Retinal pigment epithelial cell (primary cell): ENCODE measurements around a stretch of chr3.

- RRBS, result no CpG with 5 or more reads among the region's 13 CpGs
Observed at GRCh38 chr3:52779373-52780220, 2.2 kb downstream of the ITIH1 start.

GRCh38 chr3:52846121-52847052, 11.6 kb upstream of the MUSTN1 start:
- RRBS, result no CpG with 5 or more reads among the region's 19 CpGs

DNA sequence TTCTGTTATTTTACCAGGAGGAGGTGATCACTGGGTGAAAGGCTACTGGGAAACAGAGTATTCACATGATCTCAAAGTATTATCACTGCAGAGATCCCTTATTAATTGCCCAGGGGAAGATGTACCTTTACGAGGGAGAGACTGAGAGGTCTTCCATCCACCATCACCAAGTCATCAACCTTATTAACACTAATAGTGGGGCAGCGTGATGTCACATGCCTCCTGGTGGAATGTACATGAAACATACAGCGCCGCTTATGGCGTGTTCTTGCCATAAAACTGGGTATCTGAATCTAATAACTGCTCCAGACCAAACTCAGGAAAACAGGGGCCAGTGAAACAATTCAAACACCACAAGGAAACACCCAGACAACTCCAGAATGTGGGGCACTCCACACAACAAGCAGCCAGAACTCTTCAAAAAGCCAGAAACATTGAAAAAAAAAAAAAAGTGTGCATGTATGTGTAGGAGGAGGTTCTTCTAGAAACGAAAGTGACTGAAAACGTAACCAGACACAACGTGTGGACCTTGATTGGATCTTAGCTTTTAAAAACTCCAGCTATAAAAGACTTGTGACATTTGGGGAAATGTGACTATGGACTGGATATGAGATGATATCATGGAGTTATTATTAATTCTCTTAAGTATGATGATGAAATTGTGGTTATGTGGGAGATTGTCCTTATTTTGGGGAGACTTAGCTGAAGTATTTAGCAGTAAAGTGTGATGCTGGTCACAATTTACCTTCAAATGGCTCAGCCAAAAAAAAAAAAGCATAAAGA, 4.5 kb downstream of the STIMATE start:
- RRBS, result no CpG with 5 or more reads among the region's 8 CpGs

DNA sequence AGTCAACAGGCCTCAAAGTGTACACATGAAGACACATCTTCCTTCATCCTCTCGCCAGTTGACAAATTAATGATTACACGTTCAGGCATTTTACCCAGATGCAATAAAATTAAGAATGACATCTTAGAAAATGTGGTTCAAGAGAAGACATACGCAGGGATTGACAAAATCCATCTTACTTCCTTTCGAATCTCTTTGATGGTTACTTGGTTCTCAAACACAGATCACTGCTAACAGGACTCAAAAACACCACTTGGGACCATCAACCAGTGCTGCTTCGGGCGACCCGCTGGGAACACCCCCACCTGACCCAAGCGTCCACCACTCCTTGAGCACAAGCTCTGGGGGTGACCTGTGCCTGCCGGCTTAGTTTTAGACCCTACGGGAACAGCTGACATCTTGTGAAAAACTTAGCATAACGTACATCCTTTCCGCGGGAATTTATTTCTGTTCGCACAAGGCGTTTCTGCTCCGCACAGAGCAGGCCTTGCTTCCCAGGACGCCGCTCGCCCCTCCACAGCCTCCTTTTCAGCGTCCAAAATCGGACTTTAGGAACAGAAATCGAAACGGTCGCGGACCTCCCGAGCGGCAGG, 1.3 kb downstream of the SFMBT1 start:
- RRBS, result no CpG with 5 or more reads among the region's 27 CpGs

DNA sequence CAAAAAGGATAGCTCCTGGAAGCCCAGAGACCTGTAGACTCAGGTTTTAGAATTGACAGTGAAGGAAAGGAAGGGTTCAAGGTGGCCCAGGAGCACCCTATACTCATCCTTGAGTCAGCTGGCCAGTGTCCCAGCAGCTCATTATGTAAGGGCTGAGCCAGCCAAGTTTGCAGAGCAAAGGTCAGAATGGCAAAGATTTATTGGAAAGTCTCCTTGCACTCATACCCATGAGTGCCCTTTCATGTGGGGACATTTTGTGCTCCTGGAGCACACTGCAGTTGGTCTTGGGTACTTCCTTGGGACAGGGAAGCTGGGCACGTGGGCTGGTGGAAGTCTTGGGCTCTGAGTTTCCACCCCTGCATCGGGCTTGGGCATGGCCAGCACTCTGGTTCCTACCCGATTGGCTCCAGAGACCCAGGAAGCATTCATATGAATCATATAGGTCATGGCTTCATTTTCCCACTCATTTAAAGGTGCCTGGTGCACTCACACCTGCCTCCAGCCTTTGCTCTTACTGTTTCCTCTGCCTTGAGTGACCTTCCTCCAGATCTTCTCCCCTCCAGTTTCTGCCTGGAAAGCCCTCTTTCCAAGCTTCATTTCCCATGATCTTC, 10.7 kb upstream of the PRKCD start:
- RRBS, result no CpG with 5 or more reads among the region's 3 CpGs

DNA sequence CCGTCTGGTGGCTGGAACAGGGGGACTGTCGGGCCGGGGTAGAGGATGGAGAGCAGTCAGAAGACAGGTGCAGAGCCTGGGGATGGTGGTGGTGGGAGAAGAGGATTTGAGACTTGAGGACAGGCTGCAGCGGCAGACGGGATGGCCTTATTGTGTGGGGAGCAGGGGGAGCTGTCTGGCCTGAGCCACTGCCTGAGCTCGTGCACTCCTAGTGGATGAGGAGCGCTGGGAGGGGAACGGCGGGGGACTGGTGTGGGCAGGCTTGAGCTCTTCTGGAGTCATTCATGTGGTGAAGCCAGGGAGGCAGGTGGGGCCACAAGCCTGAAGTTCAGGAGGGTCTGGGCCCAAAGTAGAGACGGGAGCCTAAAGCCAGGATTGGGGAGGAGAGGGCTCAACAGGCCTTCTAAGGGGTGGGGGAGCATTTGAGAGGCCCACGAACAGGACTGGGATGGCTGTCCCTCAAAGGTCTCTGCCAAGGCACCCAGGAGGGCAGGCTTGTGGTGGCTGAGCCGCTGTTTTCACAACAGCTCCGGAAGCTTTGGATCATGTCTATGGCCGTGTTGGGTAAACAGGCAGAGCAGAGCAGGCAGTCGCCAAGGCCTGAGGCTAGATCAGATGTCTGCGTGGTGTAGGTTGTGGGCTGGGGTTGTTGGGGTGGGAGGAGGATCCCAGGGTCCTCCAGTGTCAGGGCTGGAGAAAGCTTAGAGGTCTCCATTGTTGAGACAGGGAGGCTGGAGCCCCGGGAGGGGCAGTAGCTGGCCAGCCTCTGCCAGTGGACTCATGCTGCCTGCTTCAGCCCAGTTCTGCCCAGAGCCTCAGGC, 8.2 kb downstream of the PRKCD start:
- RRBS, result no CpG with 5 or more reads among the region's 17 CpGs

GRCh38 chr3:53186348-53187067, 25.5 kb downstream of the PRKCD start:
- RRBS, result no CpG with 5 or more reads among the region's 16 CpGs

GRCh38 chr3:53291808-53292173, 36.0 kb upstream of the TKT start:
- RRBS, result no CpG with 5 or more reads among the region's 3 CpGs

DNA sequence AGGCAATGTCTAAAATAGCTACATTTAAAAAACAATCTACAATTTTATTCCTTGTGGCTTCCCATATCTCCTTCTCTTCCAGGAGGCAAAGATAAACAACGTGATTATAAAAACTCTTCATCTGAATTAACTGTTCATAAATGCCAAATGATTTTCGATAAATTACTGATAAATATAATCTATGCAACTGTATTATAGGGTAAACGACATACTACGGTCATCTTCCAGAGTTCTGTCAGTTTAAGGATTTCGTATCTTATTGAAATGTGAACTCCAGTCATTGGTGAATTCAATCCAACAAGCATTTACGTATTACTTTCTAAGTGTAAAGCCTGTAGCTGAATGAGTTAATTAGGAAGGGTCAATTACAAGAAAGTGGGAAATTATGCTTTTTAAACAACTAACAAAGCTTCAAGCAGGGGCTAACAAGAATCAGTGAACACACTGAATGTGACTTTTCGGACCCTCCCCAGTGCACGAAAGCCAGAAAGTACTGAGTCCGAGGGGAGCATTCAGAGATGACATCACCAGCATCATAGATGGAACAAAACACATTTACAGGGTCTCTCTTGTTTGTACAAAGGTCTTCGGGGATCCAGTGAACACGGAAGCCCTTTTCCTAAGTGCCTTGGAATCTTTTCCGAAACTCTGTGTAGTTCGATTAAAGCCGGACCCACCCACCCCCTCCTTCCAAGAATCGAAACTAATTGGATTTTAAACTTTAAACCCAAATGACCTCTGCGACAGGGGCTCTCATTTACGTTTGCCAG, 970 bp downstream of the DCP1A start:
- RRBS, result no CpG with 5 or more reads among the region's 17 CpGs

GRCh38 chr3:53370487-53371190, 23.3 kb upstream of the DCP1A start:
- RRBS, result no CpG with 5 or more reads among the region's 30 CpGs

DNA sequence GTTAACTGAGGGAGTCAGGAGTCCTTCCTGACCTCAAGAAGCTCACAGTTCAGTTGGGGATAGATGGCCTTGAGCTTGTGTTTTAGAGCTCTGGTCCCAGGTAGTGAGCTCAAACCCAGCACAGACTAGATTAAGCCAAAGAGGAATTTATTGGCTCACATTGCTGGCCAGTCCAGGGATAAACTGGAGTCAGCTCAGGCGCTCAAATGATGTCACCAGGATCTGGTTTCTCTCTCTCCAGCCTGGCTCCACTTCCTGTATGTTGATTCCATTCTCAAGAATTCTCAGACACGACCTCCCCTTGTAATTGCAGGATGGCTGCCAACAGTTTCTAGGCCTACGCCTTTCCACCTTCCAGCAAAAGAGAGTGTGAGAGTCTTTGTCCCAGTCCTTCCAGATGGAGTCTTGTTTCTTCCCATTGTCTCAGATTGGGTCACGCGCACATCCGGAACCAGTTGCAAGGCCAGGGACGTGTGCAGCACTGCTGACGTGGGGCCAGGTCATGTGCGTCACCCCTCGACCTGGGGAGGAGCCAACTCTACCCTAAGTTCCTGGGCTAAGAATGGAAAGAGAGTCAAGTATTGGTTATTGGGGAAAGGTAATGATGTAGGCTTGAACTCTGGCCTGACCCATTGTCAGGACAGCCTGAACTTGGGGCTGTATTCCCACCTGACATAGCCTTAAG, 31.4 kb downstream of the CACNA1D start:
- RRBS, result no CpG with 5 or more reads among the region's 10 CpGs

GRCh38 chr3:53813909-53814288, 32.3 kb downstream of the CHDH start:
- RRBS, result no CpG with 5 or more reads among the region's 10 CpGs

GRCh38 chr3:53842722-53843635, 3.2 kb downstream of the CHDH start:
- RRBS, result no CpG with 5 or more reads among the region's 12 CpGs

GRCh38 chr3:54225888-54226205, 103.5 kb downstream of the CACNA2D3 start:
- RRBS, result no CpG with 5 or more reads among the region's 6 CpGs

DNA sequence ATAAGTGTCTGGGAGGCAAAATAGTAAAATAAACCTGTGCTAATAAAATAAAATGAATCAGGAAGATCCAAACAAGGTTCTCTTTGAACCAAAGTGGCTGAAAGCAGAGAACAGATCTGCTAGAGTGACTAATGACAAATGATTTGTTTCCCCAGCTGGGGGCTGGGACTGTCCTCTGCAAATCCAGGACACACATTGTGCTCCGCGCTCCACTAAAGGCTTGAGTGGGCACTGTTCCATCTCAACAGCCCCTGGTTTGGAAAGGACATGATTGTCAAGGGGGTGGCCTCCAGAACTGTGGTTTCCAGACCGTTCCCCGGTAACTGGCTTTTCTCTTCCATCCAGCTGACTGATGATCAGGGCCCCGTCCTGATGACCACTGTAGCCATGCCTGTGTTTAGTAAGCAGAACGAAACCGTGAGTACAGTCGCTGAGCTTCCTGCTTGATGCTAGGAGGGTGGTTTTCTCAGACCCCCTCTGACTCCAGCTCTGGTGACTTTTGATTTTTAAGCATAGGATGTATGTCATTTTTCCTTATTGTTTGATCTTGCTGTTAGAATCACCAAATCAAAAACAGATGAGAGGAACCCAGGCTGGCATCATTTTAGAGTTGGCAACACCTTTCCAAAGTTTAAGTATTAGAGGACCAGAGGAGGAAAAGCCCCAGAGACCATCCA, 90.9 kb downstream of the LRTM1 start:
- RRBS, result no CpG with 5 or more reads among the region's 8 CpGs

DNA sequence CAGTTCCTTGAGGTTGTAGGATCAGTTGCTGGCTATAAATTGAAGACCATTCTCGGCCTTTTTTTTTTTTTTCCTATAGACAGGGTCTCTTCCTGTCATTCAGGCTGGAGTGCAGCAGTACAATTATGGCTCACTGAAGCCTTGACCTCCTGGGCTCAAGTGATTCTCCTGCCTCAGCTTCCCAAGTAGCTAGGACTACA, 207.0 kb upstream of the LRTM1 start:
- RRBS, result no CpG with 5 or more reads among the region's 1 CpG

GRCh38 chr3:56408941-56409305, 59.3 kb downstream of the ERC2 start:
- RRBS, result no CpG with 5 or more reads among the region's 10 CpGs

DNA sequence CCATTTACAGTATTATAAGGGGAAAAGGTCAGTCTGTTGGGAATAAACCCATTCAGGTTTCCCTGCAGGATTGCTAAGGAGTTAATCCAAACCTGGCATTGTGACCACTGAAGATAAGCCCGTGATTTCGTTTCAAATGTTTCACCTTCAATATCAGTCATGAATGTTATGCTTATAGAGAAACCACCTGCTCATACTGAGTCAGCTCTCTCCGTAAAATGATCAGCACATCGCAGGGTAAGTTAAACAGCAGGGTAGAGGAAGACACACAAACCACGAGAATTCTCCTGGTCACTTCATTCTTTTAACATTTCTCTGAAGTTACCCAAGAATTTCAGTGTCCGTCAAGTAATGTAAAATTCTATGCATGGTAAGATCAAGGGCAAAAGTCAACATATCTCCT, 67.4 kb upstream of the ARHGEF3 start:
- RRBS, result no CpG with 5 or more reads among the region's 6 CpGs

- RRBS, result no CpG with 5 or more reads among the region's 12 CpGs
Observed at GRCh38 chr3:56877660-56878534, 76.1 kb upstream of the ARHGEF3 start.

DNA sequence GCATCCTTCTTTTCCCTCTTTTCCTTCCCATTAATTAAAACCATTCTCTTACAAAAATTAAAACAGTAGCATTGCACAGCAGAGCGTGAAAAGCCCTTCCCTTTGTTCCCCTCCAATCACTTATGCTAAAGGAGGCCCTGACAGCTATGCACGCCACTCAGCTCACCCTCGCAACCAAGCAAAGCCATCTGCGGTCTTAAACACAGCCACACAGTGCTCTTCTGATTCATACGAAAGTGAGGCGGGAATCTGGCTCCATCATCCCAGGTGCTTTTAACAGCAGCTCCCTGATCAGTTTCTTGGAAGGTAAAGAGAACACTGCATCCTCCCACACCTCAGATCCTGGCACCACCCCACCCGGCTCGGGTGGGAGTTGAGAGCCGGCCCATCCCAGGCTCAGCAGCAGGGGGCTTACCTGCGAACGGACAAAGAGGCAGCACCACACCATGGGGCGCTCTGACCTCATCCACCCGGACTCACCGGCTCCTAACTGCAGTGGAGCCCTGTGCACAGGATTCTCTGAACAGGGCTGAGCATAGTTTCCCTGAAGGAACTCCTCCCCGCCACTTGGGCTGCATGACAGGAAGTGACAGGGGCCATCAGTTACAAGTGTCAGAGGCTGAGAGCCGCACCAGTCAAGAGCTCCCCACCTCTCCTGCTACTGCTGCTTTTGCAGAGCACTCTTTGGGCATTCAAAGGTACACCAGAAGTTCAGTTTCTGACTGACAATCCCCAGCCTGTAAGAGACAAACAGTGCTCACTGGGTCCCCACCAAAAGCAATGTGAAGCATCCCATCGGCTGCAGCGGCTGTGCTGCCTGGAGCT, 114.4 kb upstream of the ARHGEF3 start:
- RRBS, result 68% methylated on average over 3 of the region's 18 CpGs